Calu3 (cell line): ENCODE measurements around the gene NDUFS2.

DNA sequence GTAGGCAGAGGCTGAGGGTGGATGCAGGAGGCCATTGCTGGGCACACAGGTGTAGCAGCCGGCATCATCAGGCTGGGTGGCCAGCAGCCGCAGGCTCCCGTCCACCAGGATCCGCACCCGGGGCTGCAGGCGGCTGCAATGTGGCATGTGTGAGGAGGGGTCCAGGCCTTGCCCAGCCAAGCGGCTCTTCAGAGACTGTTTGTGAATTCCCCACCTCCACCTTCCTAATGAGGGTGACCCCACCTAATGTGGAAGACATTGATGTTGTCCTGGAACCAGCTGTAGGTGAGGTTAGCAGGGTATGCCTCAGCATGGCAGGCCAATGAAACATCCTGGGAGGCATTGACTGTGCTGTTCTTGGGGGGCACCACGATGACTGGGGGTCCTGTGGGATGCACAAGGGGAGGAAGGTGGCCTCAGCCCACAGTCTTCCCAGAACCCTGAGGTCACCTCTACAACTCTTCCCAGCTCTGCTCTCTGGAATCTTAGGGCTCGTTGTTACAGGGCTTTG lies 9.2 kb upstream of the TAGLN2 start:
- PRO-cap, result no peak

- PRO-cap, result no peak
These were observed 7.1 kb downstream of the IGSF9 start for GRCh38 chr1:159938076-159938855.

DNA sequence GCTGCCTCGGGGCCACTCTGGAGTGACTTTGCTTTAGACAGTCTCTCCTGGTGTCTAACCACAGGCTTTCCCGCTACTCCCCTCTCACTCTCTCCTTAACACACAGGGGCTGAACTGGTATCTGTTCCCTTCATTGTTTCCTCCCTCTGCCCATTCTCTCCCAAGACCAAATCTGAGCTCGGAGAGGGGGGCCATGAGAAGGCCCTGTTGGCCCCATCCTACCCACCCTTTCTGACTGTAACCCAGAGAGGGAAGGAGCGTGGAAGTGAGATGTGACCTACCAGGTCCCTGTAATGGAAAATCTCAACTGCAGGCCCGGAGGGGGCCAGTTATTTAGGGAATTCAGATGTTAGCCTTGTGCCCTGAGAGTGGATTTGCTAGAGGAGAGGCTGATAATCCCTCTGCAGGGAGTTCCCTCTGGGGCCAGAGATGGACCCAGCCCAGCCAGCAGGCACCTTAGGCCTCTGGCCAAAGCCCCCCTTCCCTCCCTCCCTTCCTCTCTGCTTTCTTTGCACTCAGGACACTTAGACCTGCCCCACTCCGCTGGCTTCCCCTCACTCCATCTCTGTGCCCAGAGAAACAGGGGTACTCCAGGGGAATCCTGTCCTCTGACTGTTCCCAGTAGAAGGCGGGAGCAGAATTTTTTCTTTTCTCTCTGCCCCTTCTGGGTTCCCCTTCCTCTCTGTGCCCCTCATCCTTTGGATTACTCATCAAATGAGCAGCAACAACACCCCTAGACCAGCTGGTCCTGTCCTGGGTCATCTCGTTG lies 1.5 kb upstream of the ATP1A2 start:
- PRO-cap, result no peak

GRCh38 chr1:160192888-160193544 lies 2.6 kb downstream of the CASQ1 start:
- PRO-cap, result no peak

DNA sequence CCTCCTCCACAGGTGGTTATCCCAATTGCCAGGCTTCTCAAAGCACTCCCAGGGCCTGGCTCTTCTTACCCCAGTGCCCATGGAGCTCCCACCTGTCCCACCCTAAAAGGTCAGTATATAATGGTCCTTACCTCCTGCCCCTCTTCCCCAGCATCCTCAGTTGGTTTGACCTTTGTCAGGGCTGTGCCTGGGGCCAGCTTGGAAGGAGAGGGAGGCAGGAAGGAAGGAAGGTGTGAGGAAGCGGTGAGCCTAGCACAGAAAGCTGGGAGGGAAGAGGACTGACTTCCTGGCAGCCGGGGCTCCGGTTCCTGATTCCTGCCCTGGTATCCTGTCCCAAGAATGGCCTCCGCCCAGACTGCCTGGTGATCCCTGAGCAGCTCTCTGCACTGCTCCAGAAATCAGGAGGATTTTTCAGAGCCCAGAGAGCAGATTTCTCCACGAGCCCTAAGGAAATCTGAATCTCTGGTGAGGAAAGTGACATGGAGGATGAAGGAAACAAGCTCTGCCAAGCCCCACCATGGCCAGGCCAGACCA lies 3.0 kb downstream of the PEA15 start:
- PRO-cap, result no peak

DNA sequence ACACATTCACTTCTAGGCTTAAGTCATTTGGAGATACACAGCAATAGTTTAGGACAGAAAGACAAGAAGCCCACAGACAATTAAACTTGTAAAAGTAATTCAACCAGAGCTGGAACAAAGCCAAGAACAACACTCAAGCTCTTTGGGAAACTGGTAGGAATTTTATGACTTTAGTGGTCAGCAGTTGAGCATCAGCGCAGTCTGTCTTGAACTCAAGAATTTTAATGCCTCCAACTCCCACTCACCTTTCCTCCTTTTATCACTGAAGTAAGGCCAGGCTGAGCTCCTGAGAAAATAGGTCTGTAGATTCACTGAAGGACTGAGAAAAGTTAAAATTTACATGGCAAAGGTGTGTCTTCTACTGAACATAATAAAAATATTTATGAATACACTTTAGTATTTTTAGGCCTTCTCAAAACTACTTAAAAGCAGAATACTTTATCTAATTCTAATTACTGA lies 1.3 kb downstream of the DCAF8 start:
- PRO-cap, result no peak

DNA sequence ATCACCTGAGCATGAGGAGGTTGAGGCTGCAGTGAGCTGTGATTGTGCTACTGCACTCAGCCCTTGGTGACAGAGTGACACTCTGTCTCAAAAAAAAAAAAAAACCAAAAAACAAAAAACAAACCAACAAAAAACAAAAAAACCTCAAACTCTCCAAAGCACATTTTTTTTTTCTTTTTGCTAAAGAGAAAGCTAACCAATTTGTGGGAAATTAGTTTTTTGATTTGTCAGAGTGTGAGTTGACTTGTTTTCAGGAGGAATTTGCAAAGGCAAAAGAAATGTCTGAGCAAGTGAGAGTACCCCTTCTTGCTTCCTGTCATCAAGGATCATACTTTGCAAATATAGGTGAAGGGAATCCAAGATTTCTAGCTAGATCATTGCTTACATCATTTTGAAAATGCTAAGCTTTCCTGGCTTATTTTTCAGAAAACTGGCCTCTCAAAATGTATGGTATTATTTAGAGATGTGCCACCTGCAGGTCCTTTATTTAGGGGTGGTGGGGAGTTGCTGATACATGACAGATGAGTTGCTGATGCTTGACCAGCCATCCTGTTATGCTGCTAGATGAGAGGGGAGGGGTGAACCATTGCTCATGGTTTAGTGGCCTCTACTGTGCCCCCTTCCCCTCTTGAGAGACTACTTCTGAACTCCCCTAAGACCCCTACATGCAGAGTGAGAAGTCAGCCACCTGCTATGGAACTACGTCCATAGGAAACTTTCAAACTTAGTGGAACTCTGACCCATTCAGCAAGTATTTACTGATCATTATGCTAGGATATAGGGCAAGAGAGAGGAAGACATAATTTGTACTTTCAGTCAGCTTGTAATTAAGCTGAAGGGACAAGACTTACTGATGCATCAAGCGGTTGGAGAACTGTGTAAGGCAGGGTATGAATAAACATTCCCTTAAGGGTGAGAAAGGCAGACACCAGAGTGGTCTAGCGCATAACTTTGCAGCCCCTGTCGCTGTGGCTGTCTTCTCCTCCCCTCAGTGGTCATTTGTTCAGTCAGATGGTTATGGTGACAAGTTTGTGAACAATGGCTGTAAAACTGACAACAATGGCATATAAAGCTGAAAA lies 34.7 kb downstream of the SLAMF6 start:
- PRO-cap, result no peak

GRCh38 chr1:160664364-160665071 lies 17.7 kb upstream of the SLAMF1 start:
- PRO-cap, result no peak

DNA sequence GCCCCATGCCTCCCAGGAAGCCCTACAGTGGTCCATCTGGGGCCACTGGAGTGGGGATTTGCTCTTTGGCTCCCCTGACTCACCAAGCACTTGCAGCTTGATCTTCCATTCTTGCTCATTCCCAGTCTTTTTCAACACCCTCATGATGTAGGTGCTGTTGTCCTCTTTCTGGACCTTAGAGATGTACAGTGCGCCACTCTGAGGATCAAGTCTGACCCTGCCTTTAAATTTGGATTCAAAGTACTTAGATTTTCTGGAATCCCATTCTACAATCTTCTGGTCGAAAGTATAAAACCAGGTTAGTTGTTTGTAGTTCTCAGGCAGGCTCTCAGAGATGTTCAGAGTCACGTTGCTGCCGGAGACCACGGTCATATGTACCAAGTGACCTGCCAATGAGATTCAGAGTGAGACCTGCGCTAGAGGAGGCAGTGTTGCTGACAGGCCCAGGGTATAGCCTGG lies 26.8 kb downstream of the CD48 start:
- PRO-cap, result no peak

GRCh38 chr1:160725953-160726743 lies 12.9 kb upstream of the SLAMF7 start:
- PRO-cap, result no peak

- PRO-cap, result no peak
These were observed 2.6 kb downstream of the LY9 start for GRCh38 chr1:160798404-160799227.

DNA sequence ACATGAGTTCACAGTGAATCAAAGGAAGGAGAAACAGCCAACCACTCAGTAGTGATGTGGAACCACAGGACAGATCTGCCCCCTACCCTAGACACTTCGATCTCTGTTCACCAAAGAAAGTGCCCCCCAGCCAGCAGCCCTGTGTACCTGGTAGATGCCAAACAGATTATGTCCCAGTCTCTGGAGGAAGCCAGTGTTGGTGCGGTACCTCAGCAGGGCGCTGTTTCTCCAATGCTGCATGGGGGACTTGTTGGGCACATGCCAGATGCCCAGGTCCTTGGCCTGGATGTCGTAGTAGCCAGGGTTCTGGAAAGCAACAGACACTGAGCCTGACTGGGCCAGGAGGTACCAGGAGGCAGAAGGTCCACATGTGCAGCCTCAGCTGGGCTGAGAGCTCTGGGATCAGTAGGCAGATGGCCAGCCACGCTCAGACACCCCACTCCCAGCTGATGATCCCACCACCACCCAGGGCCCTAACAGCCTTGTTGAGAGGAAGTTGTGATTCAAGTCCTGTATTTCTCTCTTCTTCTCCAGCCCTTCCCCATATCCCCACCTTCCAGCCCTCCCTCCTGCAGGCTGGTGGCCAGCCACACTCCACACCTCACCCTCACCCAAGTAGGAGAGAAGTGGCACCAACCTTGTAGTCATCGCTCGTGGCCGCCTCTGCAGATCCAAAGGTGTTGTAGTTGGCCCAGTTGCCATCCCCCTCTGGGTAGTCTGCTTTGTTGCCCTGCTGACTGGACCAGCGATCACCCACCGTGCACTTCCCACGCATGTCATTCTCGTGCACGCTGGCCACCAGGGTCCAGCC lies 4.0 kb downstream of the ITLN2 start:
- PRO-cap, result no peak

DNA sequence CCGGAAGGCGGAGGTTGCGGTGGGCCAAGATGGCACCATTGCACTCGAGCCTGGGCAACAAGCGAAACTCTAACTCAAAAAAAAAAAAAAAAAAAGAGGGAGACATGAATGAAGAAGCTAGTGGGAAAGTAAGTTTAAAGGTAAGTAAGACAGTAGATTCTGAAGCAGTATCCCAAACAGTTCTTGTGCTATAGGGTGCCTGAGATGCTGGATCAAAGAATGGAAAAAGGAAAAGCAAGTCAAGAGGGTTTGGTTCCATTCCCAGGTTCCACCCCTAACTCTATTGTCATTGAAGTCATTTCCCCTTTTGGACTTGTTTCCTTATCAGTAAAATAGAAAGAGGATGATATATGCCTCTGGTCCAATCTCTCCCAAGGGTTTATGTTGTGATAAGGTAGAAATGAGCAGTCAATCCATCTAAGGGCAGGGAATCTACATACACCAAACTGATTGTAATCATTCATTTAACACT lies 1.4 kb downstream of the F11R start:
- PRO-cap, result no peak

DNA sequence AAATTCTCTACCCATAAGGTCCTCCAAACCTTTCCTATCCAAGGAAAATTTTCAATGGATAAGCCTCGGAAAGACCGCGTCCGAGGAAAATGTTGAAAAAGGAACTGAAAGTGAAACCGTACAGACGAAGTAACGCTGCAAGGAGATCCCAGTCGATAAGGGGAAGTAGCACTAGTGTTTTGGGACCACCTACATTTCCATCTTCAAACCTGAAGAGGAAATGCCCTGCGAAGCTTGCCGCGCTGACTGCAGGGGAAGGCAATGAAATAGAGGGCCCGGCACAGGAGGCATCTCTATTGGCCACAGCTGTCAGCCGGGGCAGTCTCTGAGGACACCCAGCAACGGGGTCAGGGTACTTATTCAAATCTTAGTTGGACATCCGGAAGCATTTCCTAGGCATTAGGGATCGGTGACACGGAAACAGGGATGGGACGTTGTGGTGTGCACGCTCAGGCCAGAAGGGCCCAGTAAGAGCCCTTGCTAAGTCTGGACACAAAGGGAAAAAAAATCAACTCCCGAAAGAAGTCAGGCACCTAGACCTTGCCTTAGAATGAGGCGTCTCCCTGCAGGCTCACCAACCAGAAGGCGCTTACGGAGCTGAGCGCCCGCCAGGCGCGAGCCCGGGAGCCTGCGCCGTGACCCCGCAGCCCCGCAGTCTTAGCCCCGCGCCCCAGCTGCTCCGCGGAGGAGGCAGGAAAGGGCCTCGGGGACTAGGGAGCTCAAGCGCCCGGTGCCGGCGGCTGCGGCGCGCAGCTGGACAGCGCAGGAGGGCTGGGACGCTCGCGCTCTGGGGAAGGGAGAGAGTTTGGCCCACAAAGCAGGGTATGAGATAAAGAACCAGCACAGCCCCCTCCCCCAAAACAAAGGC lies 660 bp downstream of the USF1 start:
- PRO-cap, result bidirectional peak, plus-strand start at position 206 of the sequence, minus-strand start at position 103 of the sequence; bidirectional peak, plus-strand start at position 417 of the sequence, minus-strand start at position 263 of the sequence

- PRO-cap, result no peak
These were observed 5.3 kb downstream of the ADAMTS4 start for GRCh38 chr1:161193501-161193941.

DNA sequence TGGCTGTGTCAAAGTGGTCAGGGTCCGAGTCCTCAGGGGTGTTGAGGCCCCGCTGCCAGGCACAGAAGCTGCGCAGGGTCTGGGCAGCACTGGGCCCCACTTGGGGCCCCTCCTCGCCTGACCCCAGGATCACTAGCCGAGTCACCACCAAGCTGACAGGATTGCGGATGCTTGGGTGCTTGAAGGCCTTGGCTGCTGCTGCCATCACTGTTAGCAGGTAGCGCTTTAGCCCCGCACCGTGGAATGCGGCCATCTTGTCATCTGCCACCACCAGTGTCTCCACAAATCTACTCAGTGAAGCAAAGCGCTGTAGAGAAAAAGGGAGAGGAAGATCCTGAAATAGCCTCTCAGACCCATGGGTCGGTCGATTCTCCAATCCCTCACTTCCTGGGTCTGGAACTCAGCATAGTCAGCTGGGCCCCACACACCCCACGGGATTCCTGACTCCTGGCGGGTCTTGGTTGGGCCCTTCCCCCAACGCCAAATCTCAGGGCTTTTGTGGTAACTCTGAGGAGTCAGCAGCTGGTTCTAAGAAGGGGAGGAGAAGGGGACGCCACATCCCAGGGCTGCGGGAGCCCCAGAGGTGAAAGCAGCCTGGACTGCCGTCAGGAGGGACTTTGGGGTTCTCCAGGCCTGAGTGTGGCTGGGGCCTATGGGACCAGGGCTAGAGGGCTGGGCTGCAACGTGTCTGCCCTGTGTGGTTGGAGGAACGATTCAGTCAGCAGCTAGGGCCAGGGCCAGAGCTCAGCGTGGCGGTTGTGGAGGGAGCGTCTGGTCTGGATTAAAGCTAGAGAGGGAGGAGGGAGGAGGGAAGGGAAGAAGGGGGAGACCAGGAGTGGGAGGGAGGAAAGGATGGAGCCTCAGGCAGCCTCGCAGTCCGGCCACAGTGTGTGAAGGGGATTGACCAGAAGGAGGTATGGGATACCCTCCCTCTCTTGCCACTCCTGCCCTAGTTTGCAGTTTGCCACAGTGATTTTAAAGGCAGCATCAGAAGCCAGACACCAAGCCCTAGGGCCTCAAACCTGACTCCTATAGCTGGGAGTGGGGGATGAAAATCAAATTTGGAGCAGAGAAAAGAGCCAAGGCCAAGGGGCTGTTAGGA lies 1.9 kb downstream of the ADAMTS4 start:
- PRO-cap, result no peak

- PRO-cap, result no peak
These were observed 1.2 kb upstream of the NDUFS2 start for GRCh38 chr1:161201037-161201200.

GRCh38 chr1:161201855-161202281 lies 299 bp upstream of the NDUFS2 start:
- PRO-cap, result bidirectional peak, plus-strand start at chr1:161202367, minus-strand start at chr1:161202221

DNA sequence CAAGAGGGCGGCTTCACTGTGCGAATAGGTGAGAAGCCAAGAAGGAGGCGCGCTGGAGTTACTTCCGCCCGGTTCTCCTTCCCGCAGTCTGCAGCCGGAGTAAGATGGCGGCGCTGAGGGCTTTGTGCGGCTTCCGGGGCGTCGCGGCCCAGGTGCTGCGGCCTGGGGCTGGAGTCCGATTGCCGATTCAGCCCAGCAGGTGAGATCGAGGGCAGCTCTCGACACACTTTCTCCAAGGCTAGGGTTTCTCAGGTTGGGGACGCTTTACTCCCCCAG lies at the start of gene NDUFS2:
NDUFS2 (plus strand) TSS at position 86 of the 276 bp plus-strand sequence.
- PRO-cap, result bidirectional peak, plus-strand start at position 86 of the sequence, minus-strand start outside the sequence

GRCh38 chr1:161307309-161307924 lies 2.4 kb downstream of the MPZ start:
- PRO-cap, result no peak